Cardiac muscle cell (in vitro differentiated cells and primary cell): ENCODE data around the genes SEH1L and MIB1.

GRCh38 chr18:12658351-12659065 is 601 bp upstream of the SPIRE1 start:
- RAMPAGE, long total RNA = no peak
- RRBS = 2% methylated on average over 23 of the region's 53 CpGs

GRCh38 chr18:12703480-12703647 is 522 bp downstream of the PSMG2 start:
- RAMPAGE, long total RNA = no peak
- RRBS = 0% methylated on average over 1 of the region's 7 CpGs

DNA sequence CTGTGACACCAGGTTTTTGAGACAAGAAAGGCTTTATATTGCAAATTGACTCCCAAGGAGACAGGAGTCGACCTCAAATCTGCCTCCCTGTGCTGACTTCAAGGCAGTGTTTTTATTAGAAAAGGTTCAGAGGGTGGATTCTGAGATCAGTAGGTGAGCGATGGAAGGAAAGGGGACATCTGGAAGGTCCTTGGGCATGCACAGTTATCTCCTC is 10.4 kb downstream of the PSMG2 start:
- RAMPAGE, long total RNA = no peak
- RRBS = no CpG with 5 or more reads among the region's 2 CpGs

GRCh38 chr18:12947798-12948989 is at the start of gene SEH1L:
TSS of gene SEH1L (plus strand) at chr18:12948011.
- RAMPAGE, long total RNA = start-site peak on the plus strand at chr18:12947981-12948045, 186 and 202 reads in 2 replicates
- RRBS = 3% methylated on average over 15 of the region's 112 CpGs

- RAMPAGE, long total RNA = start-site peak on the minus strand at chr18:12991133-12991187, 11 and 46 reads in 2 replicates
- RRBS = 1% methylated on average over 10 of the region's 30 CpGs
These were observed 462 bp upstream of the CEP192 start for GRCh38 chr18:12990598-12991201.

- RAMPAGE, long total RNA = no peak
- RRBS = no CpG with 5 or more reads among the region's 5 CpGs
These were observed 1.5 kb downstream of the CEP192 start for GRCh38 chr18:12992559-12993214.

GRCh38 chr18:13271261-13272021 is 52.9 kb downstream of the LDLRAD4 start:
- RAMPAGE, long total RNA = no peak
- RRBS = no CpG with 5 or more reads among the region's 20 CpGs

GRCh38 chr18:13377234-13377781 is 158.7 kb downstream of the LDLRAD4 start:
- RAMPAGE, long total RNA = no peak
- RRBS = no CpG with 5 or more reads among the region's 13 CpGs

DNA sequence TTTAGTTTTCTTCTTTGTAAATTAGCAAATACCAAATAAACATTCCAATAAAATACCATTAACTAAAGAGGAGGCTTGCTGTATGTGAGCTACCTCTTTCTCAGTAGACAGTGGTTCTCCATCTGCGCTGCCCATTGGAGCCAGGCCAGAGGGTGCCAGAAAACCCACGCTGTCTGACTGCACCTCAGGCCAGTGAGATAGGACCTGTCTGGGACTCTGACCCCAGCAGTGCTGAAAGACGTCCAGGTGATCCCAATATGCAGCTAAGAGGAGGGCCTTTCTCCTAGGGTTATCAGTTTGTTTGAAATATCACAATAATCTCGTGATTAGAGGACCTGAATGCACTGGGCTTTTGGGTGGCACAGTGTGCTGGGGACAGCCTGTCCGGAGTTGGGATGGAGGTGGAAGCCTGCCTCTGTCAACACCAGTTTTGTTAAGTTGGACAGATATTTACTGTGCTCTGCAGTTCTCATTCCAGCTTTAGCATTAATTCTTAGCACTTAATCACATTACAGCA is 216.3 kb downstream of the LDLRAD4 start:
- RAMPAGE, long total RNA = no peak
- RRBS = no CpG with 5 or more reads among the region's 5 CpGs

- RAMPAGE, long total RNA = no peak
- RRBS = no CpG with 5 or more reads among the region's 6 CpGs
These were observed 226.7 kb downstream of the FAM210A start for GRCh38 chr18:13499758-13500000.

DNA sequence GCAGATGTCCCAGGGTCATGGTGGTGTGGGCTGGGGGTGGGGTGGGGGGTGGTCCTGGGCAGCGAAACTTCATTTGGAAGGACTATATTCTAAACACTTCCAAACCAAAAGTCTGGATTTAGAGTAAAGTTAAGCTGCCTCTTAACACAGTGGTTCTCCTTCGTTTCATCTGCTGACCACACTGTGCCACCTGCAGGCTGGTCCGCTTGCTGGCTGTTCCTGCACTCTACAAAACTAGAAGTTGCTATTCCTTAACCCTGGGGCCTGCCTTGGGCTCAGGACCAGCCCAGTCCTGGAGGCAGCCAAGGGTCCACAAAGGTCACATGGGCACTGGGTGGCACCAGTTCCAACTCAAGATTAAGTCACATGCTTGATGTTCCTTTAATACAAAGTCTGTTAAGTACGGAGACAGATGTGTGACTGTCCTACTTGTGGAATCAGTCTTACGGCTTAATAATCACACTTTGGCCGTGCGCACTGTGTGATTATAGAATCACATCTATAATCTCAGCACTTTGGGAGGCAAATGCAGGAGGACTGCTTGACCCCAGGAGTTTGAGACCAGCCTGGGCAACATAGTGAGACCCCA is 195.4 kb downstream of the FAM210A start:
- RAMPAGE, long total RNA = no peak
- RRBS = no CpG with 5 or more reads among the region's 7 CpGs

DNA sequence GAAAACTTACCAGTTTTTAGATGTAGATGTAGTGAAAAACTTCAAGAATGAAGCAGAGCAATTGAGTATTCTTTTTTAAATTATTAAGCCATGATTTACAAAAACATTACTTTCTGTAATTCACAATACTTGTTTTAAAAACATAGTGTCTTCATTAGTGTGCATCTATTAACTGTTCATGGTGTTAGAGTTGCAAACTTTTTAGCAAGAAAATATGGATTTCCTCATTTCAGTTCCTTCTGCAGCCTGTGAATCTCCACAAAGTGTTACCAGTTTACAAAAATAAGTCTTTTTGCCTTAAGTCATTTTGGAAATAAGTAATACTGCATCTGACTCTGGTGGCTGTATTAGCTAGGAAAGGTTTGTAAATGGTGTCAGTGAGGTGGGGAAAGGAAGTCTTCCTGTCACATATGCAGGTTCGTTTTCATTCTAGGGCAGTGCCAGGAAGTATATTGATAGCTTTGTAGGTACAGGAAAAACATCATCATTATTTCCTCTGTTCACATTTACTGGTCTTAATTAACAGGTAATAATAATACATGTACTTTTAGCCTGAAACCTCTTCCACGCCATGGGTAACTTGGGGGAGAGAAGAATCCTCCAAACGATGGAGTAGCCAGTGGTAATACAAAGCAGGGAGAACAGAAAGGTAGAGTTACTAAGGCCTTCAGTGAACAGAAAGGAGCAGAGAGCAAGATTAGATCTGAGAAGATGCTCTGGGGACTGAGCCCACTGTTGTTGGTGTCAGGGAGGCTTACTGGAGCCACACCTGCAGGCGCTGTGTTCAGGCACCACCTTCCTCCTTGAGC is 34.7 kb downstream of the RNMT start:
- RAMPAGE, long total RNA = no peak
- RRBS = no CpG with 5 or more reads among the region's 4 CpGs

- RAMPAGE, long total RNA = no peak
- RRBS = no CpG with 5 or more reads among the region's 7 CpGs
These were observed 198.1 kb downstream of the ANKRD30B start for GRCh38 chr18:14945993-14946510.

DNA sequence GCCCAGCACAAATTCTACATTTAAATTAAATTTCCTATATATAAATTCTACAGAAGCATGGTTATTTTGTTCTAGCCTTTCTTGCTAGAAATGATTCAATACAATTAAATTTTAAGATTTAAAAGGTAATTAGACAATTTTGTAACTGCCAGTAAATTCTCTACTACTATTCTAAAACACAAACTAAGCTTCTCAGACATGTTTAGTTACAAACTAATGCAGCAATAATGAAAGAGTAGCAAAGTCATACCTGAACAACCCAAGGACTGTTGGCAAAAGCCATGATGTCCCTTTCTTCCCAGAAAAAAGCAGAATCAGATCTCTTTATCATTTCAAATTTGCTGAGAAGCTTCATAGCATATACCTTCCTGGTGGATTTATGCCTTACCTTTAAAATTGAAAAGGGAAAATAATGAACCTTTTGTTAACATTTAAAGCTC is 62.8 kb downstream of the ROCK1 start:
- RAMPAGE, long total RNA = no peak

GRCh38 chr18:21131697-21132288 is 20.2 kb upstream of the ROCK1 start:
- RAMPAGE, long total RNA = no peak
- RRBS = 100% methylated on average over 1 of the region's 12 CpGs

- RAMPAGE, long total RNA = no peak
- RRBS = 3% methylated on average over 8 of the region's 39 CpGs
These were observed 1.1 kb downstream of the GREB1L start for GRCh38 chr18:21242906-21243659.

DNA sequence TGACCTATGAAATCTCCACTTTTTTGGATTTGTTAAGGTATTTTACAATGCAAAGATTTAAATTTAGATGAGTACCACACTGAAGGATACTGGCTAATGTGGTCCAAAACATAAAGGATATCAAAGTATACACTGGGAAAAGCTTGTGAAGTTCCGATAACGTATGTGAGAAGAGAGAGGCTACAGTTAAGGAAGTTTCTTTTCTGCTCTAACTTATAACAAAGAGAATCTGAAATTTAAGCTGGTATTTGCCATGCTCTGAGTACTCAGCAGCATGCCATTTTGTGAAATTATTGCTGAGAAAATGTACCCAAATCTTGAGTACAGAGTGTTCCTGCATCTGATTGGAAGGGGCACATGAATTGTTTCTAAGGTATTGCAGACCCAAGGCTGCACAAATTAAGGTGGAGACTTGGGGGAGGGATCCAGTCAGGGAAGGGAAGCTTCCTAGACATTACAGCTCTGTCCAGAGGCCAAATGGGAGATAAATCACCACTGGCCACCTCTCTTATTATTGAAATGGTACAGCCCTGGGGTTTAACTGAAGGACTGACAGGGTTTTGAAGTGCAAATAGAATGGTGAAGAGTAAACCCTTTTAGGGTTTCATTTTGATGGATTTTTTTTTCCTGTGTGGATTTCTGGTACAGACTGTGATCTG is 119.1 kb downstream of the GREB1L start:
- RAMPAGE, long total RNA = no peak
- RRBS = no CpG with 5 or more reads among the region's 2 CpGs

DNA sequence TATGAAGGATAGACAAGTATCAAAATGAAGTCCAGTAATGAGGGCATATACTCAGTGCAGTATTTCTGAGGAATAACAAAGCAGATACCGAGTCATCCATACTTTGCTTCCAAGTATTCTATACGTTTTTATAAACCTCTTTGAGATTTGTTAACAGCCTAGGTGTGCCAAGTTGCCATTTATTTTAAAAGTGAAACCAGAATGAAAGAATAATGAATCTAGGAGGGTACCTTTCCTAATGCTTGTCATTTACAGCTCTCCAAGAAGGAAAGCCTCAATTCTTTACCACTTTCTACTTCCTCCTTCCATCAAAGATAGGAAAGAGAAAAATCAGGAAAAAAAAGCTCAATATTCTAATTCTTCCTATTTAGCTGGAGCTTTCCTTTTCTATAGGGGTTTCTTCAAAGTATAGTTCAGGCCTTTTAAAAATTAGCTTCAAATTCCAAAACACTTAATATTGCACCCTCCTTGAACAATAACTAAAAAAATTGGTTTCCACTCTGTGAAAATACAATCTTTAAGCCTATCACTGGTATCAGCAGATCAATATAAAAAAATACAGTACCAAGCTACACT is 71.0 kb downstream of the ESCO1 start:
- RAMPAGE, long total RNA = no peak
- RRBS = no CpG with 5 or more reads among the region's 2 CpGs

DNA sequence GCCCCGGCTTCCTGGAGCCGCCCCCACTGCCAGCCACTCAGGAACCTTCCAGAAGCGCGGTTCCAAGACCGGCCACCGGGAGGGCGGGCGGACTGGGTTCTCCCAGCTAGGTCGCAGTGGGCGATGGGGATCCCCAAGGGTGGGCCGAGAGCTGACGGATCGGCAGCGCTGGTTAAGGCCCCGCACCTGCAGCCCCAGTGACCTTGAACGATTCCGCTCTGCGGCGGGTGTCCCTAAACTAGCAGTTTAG is 217 bp upstream of the ABHD3 start:
- RAMPAGE, long total RNA = no peak
- RRBS = 8% methylated on average over 5 of the region's 19 CpGs

GRCh38 chr18:21740681-21741316 is at the start of gene MIB1:
TSS of gene MIB1 (plus strand) at chr18:21740792.
- RAMPAGE, long total RNA = no peak
- RRBS = 3% methylated on average over 31 of the region's 68 CpGs